Measurements from ENCODE around the gene NSUN2.

DNA sequence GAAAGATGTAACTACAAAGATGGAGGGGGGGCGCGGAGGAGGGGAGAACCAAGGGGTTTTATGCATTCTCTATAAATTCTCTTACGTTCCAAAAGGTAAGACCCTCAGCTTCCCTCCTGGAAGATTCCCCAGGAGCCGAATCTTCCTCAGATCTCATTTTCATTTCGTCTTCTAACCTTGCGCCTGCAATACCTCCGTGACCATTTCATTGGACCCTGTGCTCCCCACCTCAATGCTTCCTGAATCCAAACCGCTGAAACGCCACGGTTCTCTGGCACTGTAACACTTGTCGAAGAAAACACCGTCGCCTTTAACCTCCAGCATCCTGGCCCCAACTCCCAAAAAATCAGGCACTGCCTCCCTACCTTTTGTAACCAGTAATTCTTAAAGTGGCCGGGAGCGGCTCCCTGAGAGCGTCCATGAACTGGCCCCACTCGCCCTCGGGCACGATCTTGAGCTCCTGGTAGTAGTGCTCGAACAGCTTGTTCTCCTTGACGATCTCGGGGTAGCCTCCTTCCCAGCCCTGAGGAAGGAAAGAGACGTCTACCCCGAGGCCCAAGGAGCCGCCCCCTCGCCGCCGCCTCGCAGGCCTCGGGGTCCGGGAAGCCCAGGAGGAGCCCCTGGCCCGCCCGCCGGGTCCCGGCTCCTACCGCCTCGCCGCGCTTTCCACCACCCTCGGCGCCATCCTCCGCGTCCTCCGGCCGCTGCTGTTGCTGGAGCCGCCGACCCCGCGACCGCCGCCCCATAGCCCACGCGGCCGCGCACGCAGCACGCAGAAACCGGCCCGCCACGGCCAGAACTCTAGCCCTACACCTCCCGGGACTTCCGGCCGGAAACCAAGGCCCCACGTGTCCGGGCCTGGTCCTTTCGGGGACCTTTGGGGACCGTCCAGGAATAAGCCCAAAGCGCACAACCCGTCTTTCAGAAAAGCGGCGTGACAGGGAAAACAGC is at the start of gene NSUN2:
Gene NSUN2 (minus strand): TSS at position 811 of the 951 bp plus-strand sequence.
- PRO-cap, result bidirectional peak, plus-strand start outside the sequence, minus-strand start at position 831 of the sequence

- PRO-cap, result no peak
Observed at GRCh38 chr5:6660241-6660744, 27.1 kb downstream of the SRD5A1 start.

DNA sequence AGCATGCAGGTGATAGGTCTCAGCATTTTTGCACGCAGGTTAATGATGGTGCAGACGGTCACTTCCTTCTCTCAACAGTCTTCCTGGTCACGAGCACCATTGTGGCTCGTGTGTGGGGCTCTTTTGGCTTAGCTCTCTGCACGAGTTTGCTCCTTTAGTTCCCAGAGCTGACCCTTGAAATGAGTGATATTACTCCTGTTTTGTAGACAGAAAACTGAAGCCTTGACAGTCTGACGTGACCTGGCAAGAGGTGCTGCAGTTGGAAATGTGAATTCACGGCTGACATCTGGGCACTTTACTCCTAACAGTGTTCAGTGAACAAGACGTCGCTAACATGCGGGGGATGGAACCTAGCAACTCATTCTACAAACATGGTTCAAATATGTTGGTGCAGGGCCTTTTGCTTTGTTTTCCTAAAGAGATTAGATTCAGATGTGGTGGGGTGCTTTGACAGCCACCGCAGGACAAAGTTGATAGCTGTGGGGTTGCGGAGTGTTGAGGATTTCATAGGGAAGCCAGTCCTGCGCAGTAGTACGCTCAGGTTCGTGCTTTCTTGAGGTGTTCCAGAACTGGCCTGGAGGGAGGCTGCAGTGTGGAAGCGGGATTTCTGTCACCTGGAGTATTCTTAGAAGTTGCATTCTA is 10.2 kb downstream of the TENT4A start:
- PRO-cap, result no peak

- PRO-cap, result no peak
Observed at GRCh38 chr5:6765511-6766134, 52.4 kb downstream of the TENT4A start.

DNA sequence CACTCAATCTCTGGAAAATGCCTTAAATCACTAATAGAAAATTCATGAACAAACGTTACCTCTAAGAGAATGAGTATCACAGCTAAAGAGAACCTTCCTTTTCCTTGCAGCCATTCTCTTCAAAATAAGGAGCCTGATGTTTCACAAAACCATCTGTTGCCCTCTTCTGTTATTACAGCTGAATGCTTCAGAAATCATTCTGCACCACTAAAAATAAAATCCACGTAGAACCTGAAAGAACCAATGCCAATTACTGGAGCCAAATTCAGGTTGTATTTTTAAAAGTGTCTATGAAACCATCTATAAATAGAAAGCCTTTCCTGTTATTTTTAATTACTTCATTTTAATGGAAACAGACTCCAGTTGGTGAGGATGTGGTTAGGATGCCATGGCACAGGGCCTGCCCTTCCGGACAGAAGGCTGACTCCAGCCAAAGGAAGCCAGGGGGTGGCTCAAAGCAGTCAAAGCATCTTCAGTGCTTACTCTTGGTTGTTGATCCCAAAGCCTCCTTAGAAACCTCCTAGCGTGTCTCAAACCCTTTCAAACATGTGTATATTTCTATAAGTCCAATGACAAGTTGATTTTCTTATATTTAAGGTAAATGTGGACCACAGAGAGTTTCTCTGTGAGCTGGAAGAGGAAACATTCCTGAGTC is 119.8 kb downstream of the TENT4A start:
- PRO-cap, result no peak

DNA sequence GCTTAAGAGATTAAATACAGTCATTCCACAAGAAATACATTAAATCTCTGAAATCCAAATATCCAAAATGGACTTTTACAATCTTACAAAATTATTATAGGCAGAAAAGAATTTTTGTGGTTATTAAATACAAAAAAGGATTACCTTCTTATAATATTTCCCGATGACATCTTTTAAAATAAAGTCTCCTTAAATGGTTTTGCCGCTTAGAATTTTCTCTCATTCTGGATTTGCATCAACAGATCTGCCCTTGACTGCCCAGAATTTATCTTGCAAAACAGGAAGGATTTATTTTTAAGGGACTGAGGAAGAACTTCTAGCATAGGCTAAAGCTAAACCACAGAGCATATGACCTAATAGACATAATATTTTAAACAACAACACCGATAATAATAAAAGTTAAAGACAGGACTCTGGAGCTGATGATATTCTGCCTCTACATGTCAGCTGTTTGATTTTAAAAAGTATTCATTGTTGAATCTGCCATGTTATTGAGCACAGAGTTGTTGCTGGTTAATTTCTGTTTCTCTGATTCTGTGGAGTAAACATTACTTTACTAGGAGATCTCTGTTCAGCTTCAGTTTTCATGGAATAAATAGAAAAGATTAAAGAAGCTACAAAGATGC is 145.3 kb upstream of the ADCY2 start:
- PRO-cap, result no peak

DNA sequence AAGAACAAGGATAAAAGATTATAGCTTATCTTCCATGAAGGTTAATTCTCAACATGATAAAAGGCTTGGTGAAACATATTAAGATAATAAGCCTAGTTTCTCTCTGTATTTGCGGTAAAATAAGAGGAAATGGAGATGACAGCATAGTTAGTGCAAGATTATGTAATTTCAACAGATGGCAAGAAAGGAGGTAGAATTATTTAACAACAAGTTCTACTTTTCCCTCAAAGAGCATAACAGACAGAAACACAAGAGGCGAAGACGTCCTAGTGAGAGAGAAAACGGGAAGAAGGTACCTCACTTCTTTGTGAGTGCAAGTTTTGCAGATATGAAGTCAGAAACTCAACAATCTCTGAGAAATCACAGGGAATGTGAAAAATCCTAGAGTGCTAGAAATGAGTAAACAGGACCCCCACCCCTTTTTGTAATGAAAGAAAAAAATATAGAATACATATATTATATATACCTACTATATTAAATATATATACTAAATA is 144.8 kb upstream of the ADCY2 start:
- PRO-cap, result no peak

DNA sequence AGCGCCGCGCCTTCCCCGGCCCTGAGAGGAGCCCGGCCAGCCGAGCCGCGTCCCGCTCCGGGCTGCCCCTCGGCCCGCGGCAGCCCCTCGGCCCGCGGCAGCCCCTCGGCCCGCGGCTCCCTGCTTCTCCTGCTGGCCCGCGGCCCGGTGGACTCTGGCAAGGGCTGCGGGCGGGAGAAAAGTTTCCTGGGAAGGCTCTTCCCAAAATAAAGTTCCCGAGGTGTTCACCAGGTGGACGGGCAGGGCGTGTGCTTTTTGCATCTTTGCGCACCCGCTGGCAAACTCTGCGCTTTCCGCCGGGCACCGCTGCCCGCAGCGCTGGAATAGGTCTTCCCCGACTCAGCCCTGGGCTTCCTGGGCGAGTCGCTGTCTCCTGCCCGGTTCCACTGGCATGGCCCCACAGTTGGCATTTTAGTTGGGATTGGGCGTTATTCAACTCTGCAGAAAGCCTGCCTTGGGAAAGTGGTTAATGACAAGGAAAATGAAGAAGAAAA is 639 bp downstream of the ADCY2 start:
- PRO-cap, result no peak

DNA sequence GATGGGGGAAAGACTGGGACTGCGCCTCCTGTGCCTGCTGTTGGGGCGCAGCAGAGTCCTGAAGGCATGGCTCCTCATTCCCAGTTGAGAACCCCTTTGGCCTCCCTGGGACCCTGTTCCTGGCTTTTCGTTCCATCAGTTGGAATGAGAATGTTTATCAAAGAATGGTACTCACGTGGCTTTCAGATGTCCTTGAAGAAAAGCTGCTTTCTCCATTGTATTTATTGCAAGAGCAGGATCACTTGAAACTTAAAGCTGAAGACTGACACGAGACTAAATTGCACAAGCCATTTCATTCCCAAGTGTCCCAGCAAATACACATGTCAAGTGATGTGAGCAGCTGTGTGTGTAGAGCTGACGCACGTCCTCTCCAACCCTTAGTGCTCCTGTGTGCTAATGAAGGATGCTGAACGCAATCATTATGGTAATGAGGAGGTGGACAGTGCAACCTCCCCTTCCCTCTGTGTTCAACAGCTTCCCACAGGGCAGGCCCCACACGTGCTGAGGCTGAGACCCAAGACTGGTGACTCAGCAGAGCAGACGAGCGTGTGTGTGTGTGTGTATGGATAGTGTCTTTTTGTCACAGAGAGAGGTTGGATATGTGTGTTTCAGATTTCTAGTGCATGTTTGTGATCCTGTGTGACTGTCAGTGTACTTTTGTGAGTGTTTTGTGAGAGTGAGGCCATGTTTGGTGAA is 702.2 kb downstream of the SEMA5A start:
- PRO-cap, result no peak

- PRO-cap, result no peak
Observed at GRCh38 chr5:9037829-9038654, 507.8 kb downstream of the SEMA5A start.

- PRO-cap, result no peak
Observed at GRCh38 chr5:10278513-10279213, 28.6 kb downstream of the CCT5 start.

DNA sequence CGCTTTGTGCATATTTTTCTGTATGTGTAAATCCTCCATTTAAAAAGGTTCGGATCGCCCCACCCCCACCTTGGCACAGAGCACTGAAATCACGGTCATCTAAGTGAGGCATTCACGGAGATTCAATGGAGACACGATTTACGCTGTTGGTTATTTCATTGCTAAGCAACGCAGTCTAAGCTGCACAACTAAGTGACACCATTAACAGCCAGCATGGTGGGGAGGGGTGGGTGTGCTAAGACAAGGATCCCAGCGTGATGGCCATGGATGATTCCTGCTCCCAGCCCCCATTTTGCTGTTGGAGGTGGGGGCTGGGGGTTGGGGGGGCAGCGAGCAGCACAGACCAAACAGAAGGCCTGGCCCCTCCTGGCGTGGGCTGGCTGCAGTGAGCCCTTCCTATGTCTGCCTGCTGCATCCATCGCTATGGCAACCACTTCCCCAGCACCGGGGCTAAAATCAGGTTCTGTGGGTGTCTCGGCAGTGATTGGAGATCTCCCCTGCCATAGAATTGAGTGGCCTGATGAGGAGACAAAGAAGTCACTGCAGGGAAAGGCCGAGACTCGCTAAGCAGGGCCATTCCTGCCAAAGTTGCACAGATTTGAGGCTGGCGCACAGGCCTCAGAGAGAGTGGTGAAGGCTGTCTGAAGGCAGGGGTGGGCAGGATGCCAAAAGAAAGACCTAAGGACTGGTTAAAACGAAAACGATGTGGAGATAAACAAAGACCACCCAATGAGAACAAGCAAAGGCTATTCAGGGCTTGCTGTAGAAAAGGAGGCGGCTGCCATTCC is 14.2 kb upstream of the MARCHF6 start:
- PRO-cap, result no peak

DNA sequence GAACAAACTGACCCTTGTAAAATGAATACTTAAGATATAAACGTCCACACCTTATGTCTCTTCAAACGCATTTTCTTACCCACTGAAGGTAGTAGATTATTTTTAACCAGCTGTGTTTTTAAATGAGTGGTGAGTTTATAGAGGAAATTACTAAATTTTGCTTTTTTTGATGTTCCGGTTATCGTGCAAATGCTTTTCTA is 989 bp downstream of the MARCHF6 start:
- PRO-cap, result no peak

DNA sequence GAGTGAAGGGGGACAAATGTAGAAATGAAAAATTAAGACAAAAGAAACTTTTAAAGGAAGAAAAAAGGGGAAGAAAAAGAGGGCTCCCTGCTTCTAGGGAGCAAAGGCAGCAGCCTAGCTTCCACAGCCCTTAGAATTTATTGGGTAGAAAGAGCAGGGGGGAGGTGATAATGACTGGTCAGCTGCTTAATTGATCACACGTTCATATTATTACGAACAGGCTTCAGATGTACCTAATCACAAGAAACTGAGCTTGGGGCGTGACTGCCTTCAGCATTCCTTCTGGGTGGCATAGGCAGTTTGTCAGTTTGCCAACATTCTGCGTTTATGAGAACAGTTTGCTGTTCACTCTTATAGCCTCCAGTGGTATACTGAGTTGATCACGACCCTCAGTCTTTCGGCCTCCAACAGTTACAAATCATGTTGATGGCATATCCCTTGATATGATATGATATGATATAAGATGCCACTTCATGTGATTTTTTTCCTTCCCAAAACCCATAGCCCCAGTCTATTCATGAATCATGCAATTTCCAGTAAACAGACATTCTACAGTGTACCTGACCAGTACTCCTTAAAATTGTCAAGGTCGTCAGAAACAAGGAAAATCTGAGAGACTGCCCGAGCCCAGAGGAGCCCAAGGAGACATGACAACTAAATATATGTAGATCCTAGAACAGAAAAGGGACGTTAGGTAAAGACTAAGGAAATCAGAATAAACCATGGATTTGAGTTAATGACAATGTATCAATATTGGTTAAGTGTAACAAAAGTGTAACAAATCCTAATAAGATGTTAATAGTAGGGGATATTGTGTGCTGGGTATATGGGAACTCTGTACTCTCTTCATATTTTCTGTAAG is 13.3 kb downstream of the MARCHF6 start:
- PRO-cap, result no peak

GRCh38 chr5:10391289-10391911 is 37.9 kb downstream of the MARCHF6 start:
- PRO-cap, result no peak

DNA sequence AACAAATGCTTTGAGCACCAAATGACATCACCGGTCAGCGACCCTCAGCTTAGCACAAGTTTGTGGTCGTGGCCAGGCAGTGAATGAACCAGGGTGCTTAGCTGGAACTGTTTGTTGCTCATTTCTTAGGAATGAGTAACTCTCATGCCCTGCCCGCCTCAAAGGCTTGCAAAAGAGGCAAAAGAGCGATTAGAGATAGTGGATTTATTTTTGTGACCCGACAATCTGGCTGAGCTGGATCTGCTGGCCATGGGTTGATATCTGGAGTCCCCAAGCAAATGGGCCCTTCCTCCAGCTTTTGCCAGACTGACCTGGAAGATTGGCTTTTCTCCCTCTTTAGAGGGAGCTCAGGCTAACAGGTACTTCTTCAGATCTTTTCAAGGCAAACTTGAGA is 58.8 kb downstream of the DAP start:
- PRO-cap, result no peak

DNA sequence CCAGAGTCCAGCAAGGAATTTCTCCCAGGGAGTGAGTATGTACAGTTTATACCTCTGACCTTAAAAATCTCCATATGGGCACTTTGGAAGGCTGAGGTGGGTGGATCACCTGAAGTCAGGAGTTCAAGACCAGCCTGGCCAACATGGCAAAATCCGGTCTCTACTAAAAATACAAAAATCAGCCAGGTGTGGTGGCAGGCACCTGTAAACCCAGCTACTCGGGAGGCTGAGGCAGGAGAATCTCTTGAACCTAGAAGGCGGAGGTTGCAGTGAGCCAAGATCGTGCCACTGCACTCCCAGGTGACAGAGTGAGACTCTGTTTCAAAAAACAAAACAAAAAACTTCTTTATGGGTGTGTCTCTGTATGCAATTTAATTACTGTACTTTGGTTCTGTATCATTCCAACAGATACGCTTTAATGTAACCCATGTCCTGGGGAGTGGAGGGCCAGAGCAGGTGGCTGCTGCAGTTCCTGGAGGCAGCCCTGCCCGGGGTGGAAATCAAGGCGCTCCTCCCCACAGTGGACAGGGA is 2.1 kb downstream of the DAP start:
- PRO-cap, result no peak

- PRO-cap, result no peak
Observed at GRCh38 chr5:11710694-11710893, 193.7 kb downstream of the CTNND2 start.

- PRO-cap, result no peak
Observed at GRCh38 chr5:12662311-12663122, 758.3 kb upstream of the CTNND2 start.

GRCh38 chr5:12794640-12795391 is 890.6 kb upstream of the CTNND2 start:
- PRO-cap, result no peak